ENCODE data around the genes DGKQ and SLC26A1.

GRCh38 chr4:52735-53127 is 390 bp upstream of the ZNF595 start:
- PRO-cap: no peak
- RRBS: 90% methylated on average over 1 of the region's 14 CpGs

DNA sequence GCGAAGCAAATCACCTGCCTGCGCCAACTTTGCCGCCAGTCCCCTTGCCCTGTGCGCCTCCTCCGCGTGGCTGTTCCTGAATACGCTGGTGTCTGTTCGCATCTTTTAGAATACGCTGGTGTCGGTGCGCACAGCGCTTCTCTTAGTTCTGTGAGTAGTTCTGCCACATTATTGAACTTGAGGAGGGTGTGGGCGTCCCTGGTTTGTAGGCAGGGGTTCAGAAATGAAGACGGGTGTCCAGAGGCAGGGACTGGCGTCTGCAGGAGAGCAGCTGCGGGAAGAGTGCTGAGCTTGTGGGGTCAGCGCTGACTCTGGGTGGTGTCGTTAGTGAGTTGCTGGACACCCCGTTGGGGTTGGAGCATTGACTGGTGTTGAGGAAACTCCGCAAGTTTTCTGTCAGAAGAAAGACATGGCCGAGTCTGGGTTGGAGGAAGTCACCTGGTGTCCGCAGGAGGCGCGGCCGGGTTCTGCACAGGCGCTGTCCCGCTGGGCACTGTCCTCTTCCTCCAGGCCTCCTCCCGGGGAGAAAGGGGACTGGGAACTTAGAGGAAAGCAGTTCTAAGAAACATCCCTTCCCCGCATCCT is 938 bp downstream of the ZNF718 start:
- PRO-cap: bidirectional peak, plus-strand start at position 509 of the sequence, minus-strand start at position 440 of the sequence
- RRBS: no CpG with 5 or more reads among the region's 29 CpGs

DNA sequence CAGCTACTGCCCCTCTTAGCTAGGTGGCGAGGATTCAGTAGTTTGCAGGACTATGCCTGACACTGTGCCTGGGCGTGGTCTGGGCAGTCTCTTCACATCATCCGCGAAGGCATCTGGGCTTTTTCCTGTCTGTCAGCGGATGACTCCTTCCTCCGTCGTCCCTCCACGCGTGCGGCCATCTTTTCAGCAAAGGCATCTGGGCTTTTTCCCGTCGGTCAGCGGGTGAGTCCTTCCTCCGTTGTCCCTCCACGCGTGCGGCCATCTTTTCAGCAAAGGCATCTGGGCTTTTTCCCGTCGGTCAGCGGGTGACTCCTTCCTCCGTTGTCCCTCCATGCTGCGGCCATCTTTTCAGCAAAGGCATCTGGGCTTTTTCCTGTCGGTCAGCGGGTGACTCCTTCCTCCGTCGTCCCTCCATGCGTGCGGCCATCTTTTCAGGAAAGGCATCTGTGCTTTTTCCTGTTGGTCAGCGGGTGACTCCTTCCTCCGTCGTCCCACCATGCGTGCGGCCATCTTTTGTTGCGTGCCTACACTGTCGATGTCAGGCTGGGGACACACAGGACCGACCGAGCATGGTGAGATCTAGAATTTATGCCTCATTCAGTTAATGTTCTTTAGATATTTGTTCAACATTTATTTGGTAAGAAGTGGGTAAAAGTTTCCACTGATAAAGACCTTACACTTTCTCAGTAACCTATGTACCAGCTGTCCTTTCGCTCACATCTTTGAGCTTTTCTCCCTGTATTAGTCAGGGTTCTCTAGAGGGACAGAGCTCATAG is 12.4 kb upstream of the TMEM271 start:
- PRO-cap: no peak
- RRBS: no CpG with 5 or more reads among the region's 38 CpGs

DNA sequence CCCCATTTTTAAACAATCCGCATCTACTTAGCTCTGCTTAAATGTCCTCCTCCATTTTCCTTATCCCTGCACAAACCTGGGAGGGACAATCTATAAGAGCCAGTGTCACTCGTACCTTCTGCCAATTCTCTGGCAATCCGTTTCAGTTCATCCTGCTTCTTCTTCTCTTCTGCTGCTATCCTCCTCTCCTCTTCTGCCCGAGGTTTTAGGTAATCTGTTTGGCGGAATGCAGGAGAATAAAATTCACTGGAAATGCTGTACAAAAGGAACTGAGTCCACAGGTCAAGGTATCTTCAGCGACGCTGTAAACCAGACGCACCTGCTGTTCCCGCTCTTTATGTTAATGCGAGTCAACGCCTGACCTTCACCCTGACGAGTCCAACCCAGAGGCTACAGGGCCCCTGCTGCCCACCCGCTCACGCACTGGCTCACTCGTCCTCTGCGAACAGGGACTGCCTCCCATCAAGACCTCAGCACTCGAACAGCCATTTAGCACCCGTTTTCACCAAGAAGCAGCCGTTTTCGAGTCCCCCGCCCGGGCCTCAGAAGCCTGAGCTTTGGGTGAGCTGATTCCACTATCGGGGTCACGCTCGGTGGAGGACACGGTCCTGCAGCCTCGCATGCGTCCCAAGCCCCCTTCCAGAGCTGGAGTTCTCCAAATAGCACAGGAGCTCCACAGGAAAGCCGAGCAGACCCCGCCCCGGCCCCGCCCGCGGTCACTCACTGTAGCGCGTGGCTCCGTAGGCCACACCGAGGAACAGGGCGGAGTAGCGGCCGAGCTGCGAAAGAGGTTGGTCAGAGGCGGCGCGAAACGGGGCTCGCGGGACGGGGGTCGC is 670 bp downstream of the ATP5ME start:
- PRO-cap: bidirectional peak, plus-strand start at position 753 of the sequence, minus-strand start at position 643 of the sequence
- RRBS: no CpG with 5 or more reads among the region's 50 CpGs

DNA sequence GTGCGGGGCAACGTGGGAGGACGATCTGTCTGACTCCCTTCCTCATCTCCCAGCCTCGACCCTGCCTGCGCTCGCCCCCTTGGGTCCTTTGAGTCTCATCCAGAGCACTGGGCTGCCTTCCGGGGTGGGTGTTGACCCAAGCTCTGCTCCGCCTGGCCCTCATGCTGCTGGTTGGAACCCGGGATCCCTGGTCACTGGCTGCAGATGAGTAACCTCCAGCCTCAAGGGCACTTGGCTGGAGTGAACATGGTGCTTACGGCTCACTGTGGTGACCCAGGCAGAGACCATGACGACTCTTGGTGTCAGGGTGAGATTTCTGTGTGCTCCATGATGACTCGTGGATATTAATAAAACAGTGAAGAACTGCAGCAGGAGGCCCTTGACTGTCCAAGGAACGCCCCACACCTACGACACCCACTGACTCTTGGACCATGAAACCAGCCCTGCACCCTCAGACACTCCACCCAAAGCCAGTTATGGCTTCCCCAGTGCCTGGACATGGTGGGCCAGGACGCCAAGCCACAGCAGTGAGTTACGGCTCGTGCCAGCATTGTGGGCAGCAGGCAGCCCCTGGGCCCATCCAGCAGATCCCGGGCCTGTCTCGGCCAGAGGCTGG is 1.2 kb downstream of the SLC49A3 start:
- PRO-cap: no peak
- RRBS: 81% methylated on average over 5 of the region's 19 CpGs

- PRO-cap: no peak
- RRBS: no CpG with 5 or more reads among the region's 24 CpGs
Measured at GRCh38 chr4:740656-741477, 35.2 kb downstream of the PCGF3 start.

DNA sequence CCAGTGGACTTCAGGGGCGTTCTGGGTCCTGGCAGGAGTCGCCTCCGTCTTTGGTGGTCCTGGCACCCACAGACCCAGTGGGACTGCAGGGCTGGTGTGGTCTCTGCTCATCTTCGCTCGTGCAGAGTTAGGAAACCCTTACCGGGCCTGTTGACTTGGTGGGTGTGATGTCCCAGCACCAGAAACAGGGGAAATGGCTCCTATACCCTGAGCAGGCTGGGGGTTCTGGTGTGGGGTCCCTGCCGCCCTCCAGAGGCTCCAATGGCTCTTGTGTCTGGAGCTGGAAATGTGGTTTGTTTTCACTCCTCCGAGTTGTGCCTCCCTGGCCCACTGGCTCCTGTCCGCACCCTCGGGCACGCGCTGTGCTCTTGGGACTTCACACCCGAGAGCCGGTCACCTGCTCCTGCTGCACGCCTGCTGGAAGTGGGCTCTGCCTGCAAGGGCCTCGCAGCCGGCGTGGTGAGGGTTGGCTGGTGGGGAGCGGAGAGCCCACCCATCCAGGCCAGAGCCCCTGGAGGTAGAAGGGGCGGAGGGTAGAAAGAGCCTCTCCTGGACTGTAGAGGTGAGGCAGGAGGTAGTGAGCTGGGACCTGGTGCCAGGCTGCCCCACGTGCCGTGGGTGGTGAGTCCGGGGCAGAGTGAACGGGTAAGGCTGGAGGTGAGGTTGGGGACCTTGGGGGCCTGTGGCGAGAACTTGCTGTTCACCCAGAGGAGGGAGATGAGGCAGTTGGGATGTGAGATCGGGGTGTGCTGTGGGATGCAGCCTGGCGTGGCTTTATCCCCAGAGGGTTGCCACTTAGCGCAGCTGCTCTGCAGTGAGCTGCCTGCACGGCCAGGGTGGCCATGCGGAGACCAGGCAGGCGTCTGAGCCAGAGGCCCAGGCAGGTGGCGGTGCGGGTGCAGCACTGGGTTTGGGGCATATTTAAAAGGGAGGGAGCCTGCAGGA is 48.6 kb downstream of the PCGF3 start:
- PRO-cap: no peak
- RRBS: 92% methylated on average over 4 of the region's 33 CpGs

DNA sequence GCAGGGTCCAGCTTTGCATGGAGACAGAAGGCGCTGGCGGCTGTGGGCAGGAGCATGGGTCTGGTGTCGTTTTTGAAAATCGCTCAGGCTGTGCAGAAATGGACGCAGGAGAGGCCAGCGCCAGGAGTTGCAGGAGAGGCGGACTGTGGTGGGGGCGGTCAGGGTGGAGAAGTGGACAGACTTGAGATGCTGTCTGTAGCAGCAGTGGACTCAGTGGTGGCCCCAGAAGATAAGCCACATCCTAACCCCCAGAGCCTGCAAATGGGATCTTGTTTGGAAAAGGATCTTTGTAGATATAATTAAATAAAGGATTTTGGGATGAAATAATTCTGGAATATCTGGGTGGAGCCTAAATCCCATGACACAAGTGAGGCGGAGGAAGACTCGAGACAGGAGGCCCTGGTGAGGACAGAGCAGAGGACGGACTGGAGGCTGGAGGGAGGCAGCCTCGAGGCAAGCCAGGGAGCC is 56.3 kb downstream of the PCGF3 start:
- PRO-cap: no peak
- RRBS: no CpG with 5 or more reads among the region's 12 CpGs

DNA sequence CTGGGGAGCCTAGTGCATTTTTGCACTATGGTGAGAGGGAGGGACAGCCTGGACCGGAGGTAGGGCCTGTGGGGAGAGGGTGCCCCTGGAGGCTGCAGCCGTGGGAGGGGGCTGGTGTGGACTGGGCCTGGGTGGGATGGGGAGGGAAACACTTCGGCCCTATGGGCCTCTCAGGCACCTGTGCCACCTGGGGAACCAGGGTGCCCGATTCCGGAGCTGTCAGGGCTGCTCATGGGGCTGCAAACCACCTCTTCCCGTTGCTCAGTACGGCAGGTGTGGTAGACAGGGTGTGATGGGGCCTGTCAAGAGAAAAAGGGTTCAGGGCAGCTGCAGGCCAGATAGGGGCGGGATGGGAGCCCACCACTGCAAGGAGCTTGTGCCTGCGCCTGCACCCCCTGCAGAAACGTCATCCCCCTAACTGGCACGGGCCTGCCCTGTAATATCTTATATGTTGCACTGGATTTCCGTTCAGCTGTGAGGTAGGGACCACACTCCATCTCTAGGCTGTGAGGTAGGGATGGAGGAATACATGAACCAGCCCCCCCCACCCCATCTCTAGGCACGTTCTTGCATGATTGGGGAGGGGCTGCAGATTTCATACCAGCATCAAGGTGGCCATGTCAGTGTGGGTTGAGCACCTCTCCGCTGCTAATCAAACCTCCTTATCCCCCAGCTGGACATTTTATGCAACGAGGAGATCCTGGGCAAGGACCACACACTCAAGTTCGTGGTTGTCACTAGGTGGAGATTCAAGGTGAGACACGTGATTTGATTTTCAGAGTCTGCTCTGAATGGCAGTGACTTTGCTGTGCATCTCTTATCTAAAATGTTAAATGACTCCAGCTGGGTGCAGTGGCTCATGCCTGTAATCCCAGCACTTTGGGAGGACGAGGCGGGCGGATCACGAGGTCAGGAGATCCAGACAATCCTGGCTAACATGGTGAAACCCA is 59.0 kb downstream of the PCGF3 start:
- PRO-cap: bidirectional peak, plus-strand start at position 692 of the sequence, minus-strand start at position 405 of the sequence
- RRBS: 95% methylated on average over 3 of the region's 21 CpGs

- PRO-cap: unidirectional peak, minus-strand start at chr4:765867
- RRBS: no CpG with 5 or more reads among the region's 22 CpGs
Measured at GRCh38 chr4:765655-766532, 60.0 kb downstream of the CPLX1 start.

DNA sequence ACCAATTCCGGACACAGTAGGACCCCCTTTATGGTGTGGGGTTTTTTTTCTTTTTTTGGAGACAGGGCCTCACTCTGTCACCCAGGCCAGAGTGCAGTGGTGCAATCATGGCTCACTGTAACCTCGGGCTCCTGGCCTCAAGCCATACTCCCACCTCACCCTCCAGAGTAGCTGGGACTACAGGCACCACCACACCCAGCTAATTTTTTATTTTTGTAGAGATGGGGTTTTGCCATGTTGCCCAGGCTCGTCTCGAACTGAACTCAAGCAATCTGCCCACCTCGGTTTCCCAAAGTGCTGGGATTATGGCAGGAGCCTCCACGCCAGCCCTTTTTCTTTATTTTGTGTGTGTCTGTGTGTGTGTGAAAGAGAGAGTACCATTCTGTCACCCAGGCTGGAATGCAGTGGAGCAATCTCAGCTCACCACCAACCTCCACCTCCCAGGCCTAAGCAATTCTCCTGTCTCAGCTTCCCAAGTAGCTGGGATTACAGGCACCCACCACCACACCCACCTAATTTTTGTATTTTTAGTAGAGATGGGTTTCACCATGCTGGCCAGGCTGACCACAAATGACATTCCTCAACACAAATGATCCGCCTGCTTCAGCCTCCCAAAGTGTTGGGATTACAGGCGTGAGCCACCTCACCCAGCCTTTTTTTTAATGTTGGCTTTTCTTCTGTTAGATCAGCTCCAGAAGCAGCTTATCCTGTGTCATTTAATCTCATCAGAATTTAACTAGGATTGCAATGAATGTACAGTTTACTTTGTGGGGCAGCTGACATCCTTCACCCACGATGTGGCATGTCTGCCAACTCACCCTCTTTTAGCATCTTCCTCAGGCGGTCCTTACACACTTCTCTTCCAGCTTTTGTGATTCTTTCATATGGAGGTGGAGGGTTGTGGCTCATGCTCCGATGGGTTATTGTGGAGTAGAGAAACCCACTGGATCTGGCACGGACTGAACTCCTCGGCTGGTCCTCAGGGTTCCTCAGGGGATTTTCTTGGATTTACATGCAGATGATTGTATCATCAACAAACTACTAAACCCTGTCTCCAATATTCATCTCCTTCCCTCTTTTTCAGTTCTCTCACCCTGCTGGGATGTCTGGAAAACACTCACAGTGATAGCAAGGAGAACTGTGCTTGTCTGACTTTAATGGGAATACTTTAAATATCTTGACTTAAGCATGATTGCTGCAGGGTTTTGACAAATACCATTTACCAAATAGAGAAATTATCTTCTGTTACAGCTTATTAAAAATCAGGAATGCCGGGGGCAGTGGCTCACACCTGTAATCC is 50.3 kb downstream of the CPLX1 start:
- PRO-cap: no peak
- RRBS: no CpG with 5 or more reads among the region's 14 CpGs

DNA sequence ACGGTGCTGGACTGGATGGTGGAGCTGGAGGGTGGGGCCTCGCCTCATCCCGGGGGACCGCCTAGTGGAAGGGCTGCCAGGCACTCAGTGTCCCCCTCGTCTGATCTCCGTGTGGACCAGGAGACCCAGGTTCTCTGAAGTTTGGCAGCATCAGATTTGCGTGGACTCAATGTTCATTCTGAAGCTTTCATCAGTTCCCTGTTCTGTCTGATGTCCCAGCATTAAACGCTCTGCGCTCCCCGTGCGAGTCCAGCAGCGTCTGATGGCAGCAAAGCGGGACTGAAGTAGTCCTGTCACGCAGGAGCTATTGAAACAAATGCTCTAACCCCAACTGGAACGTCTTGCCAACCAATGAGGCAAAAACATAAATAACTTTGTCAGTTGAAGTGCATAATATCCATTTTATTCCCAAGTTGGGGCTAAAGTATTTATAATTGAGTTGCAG is 7.1 kb downstream of the CPLX1 start:
- PRO-cap: no peak
- RRBS: 82% methylated on average over 2 of the region's 15 CpGs

DNA sequence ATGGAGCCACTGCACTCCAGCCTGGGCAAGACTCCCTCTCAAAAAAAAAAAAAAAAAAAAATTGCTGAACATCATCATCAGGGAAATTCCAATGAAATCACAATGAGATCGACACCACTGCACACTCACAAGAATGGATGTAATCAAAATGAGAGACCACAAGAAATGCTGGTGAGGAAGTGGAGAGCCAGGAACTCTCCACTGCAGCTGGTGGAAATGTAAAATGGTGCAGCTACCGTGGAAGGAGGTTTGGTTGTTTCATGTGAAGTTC is 8.0 kb downstream of the GAK start:
- PRO-cap: no peak
- RRBS: no CpG with 5 or more reads among the region's 2 CpGs

DNA sequence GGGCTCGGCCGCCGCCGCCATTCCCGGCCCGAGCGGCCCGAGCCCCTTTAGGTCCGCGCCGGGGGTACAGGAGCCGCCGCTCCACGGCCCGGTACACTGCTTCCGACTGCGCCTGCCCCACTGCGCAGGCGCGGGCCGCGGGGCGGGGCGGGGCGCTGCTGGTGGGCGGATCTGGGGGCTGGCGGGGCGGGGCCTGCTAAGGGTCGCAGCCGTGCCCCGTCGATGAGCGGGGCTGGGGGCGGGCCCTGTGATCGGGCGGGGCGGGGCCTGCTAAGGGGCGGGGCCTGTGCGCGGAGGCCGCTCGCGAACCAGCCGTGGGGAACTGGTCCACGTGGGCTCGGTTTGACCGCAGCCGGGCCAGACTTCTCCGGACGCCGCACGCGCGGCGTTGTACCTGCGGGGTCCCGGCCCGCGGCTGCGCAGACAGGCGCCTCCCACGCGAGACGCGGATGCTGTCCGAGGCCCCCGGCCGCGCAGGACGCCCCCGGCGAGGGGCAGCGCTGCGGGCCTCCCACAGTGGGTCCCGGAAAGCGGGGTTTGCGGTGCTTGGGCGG is at the start of gene DGKQ:
Gene DGKQ, minus strand, starts transcription at position 108 of the 554 bp plus-strand sequence.
- PRO-cap: bidirectional peak, plus-strand start at position 360 of the sequence, minus-strand start at position 81 of the sequence
- RRBS: 10% methylated on average over 34 of the region's 78 CpGs

DNA sequence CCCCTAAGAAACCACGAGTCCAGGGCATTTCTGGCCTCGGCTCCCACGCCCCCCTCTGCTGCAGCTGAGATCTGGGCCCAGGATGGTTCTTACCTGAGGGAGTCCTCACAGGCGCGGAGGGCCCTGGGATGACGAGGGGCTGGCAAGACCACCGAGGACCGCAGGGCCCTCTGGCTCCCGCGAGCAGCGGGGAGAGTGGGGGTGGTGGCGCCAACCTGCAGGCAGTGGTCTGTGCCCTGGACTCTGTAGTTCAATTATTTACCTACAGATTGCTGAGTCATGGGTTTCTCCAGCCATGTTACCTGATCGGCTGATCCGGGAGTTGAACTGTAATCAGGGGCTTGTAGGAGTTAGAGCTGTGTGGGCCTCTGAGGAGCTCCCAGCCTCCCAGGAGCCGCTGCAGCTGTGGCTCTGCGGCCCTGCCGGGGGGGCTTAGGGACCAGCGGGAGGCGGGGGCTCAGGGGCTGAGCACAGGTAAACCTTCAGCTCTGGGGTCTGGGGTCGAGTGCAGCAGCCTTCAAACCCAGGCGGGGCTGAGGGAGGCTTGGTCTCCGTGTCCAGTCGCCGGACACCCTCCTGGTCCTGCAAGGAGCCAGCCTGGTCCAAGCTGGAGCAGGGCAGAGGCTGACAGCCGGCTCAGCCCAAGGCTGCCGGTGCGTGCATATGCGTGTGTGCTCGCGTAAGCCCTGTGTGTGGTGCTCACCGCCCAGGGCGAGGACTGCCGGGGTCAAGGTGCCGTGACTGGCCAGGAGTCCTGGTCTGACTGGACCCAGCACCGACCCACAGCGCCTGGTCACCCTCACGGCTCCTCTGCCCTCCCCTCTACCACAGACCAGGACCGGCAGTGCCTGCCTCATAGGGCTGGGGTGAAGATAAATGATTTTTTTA is at the start of gene SLC26A1:
Gene SLC26A1, minus strand, starts transcription at position 197 of the 888 bp plus-strand sequence.
- PRO-cap: bidirectional peak, plus-strand start at position 353 of the sequence, minus-strand start at position 226 of the sequence
- RRBS: 39% methylated on average over 16 of the region's 38 CpGs

GRCh38 chr4:1058753-1059065 is 47.3 kb downstream of the FGFRL1 start:
- PRO-cap: unidirectional peak, plus-strand start at chr4:1058866
- RRBS: no CpG with 5 or more reads among the region's 14 CpGs

DNA sequence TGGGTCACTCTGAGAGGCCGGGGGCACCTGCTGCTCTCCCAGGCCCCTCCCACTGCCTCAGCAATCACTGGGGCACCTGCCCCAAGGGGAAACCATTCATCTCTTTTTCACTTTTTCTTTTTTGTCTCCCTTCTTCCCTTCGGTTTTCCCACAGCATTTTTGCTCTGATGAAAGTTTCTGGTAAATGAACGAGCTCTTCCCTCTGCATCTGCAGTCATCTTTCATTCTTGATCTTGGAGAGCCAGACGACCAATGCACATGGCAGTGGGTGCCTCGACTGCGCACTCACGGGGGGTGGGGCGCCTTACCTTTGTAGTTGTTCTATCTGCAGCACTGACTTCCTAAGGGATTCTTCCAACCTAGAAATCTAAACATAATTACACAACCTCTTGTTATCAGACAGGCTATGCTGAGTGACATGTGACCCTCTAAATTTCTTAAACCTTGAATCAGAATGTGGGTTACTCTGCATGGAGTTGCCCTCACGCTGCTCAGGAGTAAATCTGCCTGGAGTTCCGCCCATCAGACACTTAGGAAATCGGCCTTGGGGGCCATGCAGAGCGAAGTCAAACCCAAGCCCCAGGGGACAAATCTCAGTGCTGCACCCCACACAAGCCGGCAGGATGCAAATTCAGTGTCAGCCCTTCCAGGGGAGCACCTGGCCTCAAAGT is 27.6 kb downstream of the RNF212 start:
- PRO-cap: no peak
- RRBS: no CpG with 5 or more reads among the region's 13 CpGs

DNA sequence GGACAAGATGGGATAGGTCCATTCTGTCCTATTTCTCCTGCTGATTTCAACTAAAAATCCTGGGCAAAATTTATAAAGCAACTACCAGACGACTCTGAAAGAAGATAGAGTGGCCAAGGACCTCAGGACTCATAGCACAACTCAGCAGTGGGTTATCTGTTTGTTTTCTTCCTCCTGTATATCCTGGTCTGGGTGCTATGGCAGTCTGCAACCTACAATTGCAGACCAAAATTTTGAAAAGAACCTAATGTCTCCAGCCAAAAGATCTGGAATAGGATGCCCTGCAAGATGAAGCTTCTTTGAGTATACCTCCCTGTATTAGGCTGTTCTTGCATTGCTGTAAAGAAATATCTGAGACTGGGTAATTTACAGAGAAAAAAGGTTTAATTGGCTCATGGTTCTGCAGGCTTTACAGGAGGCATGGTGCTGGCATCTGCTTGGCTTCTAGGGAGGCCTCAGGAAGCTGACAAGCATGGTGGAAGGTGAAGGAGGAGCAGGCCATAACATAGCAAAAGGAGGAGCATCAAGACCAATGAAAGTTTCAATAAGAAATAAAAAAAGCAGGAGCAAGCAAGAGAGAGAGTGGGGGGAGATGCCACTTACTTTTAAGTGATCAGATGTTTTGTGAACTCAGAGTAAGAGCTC is 13.6 kb upstream of the RNF212 start:
- PRO-cap: no peak
- RRBS: no CpG with 5 or more reads among the region's 1 CpG

- PRO-cap: no peak
- RRBS: 44% methylated on average over 3 of the region's 38 CpGs
Measured at GRCh38 chr4:1208245-1209050, 36.1 kb upstream of the SPON2 start.

DNA sequence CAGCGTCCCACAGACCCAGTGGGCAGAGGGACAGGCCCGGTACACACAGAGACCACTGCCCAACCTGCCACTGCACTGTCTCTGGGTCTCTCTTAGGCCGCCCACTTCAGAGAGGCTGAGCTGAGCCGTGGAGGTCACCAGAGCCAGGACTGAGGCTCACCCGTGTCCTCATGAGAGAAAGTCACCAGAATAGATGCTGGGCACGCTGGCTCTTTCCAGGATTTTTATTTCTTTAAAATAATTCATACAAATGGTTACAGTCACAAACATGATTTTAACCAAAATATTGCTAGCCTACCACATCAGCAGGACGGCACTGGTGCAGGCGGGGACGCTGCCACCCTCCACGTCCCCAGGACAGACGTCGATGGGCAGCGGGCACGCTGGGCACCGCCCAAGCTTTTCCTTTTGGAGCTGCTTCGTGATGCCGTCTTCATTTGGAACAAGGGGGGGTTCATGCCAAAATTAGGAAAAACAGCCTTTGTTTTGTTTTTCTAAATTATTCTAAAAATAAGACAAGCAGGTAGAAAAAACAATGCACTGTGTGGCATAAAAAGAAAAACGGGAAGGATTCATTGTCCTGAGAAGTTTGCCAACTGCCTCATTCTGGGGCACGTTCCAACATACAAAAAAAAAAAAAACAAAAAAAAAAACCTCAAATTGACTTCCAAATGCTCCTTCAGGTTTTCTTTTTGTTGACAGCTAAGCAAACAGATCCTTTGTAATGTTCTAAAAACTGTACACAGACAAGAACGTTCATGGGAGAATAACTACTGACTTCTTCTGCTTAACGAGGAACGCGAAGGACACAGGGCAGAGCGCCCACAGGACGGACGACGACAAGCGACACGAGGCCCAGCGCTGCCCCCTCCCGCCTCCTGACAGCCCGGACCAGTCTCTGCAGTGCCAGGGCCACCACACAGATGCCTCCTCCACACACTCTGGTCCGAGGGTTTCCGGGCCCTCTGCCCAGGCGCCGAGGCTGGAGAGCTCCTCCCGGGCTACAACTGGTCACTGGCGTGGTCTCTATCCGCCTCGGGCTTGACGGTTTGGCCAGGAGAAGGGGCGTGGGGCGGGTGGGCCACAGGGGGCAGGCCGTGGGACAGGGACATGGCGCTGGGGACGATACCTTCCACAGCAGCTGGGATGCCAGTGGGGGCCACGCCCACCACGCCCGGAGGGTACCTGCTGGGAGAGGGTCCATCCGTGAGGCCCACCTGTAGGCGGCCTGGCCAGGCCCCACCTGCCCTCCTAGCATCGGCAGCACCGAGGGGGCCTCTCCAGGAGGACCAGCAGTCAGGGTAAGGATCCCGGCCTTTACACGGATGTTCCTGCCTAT is 37.2 kb downstream of the CTBP1 start:
- PRO-cap: no peak
- RRBS: 85% methylated on average over 8 of the region's 55 CpGs